Diencephalon (tissue), 2 donors: ENCODE results near the genes TMED1, ANGPTL8 and ZNF563.

DNA sequence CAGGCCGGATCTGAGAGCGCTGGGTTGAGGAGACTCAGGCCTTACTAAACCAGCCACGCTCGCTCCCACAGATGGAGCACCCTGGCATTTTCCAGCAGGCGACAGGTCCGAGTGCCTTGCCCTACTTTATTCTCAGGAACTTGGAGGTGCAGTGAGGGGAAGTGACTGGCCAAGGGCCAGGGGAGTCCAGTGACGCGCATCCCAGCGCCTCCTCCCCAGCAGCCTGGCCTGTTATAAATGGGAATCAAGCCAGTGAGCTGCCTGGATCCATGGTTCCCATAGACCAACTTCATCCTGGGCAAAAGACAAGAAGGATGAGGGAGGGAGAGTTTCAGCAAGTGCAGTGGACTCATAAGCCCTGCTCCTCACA lies 35.5 kb downstream of the TMED1 start:
- RAMPAGE, long total RNA, result no peak

GRCh38 chr19:10802255-10802793 lies 33.7 kb downstream of the TMED1 start:
- RAMPAGE, long total RNA, result no peak

- RAMPAGE, long total RNA, result no peak
Measured at GRCh38 chr19:10803404-10804053, 32.5 kb downstream of the TMED1 start.

GRCh38 chr19:10828872-10829776 lies 6.9 kb downstream of the TMED1 start:
- RAMPAGE, long total RNA, result no peak

DNA sequence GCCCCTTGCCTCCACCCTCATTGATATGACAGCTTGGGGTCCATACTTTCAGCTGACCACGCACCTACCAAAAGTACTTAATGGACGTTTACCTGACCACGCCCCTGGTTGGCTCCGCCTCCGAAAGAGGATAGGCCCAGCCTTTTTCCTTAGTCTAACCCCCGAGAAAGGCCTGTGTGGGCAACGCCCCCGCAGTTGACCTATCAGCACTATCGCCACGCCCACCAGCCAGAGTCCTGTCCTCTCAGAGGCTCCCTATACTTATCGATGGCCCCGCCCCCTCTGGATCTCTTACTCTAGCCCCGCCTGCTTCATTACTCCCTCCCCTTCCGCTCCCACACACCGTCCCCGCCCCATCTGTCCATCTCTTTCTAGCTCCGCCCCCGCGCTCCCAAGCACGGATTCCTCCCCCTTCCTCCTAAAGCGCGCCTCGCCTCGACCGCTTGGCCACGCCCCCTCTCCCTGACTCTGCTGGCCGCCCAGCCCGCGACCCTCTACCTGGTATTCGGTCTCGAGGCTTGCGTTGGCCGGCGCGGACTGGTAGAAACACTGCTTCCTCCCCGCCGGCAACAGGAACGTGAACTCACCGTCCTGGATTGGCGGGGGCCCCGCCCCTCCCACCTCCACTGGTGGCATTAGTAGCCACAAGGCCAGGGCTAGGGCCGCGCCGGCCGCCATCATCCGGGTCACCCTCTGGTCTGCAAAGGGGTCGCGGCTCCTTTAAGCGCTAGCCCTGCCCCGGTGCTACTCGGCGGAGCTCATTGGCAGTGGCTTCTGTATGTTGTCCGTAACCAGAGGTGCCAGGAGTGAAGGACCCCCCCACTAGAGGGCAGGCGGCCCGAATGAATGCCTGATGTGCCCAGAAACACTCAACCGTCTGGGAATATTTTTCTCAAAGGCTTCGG lies at the start of gene TMED1:
Gene TMED1, minus strand, starts transcription at position 702 of the 905 bp plus-strand sequence.
- RAMPAGE, long total RNA, result no peak

DNA sequence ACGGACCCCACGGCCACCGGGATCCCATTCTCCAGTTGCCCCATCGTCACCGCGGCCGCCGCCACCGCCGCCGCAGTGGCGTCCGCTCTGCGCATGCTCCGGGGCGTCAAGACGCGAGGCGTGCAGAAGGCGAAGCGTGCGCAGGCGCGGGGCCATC lies 332 bp upstream of the SMARCA4 start:
- RAMPAGE, long total RNA, result no peak

DNA sequence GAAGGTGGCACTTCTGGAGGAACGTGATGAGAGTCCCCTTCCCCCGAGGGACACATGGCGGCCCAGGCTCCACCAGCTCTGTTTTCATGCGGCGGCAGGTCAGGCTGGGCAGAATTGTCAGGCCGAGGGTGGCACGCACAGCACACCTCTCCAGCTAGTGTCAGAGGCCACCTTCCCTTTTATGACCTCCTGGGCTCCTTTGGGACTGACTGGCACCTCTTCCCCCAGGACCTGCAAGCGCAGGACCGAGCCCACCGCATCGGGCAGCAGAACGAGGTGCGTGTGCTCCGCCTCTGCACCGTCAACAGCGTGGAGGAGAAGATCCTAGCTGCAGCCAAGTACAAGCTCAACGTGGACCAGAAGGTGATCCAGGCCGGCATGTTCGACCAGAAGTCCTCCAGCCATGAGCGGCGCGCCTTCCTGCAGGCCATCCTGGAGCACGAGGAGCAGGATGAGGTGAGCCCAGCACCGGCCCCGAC lies 56.2 kb upstream of the LDLR start:
- RAMPAGE, long total RNA, result no peak

GRCh38 chr19:11089693-11090484 lies 626 bp downstream of the LDLR start:
- RAMPAGE, long total RNA, result no peak

DNA sequence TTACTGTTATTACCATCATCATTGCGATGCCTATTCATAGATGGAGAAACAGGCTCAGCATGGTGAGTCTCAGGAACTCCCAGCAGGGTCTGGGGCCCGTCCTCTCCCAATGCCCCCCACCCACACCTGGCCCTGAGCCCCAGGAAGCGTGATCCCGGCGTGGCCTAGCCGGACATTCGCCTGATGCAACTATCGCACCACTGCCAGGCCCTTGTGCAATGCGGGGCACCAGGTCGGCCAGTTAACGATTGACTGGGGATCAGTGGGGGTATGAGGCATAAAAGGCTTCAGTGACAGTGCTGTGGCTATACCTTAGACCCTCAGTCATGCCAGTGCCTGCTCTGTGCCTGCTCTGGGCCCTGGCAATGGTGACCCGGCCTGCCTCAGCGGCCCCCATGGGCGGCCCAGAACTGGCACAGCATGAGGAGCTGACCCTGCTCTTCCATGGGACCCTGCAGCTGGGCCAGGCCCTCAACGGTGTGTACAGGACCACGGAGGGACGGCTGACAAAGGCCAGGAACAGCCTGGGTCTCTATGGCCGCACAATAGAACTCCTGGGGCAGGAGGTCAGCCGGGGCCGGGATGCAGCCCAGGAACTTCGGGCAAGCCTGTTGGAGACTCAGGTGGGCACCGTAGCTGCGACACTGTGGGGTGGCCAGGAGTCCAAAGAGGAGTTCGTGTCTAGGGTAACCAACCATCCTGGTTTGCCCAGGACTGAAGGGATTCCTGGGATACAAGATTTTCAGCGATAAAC lies at the start of gene ANGPTL8:
Gene ANGPTL8, plus strand, starts transcription at position 308 of the 754 bp plus-strand sequence.
- RAMPAGE, long total RNA, result no peak

DNA sequence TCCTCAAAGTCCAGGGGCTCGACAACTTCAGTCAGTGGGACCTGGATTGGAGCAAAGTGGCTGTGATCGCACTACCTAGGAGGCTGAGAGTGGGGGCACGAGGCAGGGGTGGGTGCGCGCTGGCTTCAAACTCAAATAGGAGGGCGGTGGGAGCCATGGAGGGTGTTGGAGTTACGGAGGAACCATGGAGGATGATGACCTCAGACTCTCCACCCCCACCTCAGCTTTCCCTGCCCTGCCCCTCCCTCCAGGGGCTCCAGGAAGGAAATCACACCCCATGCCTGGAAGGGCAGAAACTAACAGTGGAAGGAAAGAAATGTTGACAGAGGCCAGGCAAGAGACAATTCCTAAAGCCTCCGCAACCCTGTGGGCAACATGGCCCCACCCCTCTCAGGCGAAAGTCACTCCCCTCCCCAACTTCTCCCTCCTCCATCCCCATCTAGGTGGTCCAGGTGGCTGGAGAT lies 9.4 kb downstream of the DOCK6 start:
- RAMPAGE, long total RNA, result no peak

- RAMPAGE, long total RNA, result no peak
Measured at GRCh38 chr19:11418037-11418252, 1.2 kb downstream of the RGL3 start.

DNA sequence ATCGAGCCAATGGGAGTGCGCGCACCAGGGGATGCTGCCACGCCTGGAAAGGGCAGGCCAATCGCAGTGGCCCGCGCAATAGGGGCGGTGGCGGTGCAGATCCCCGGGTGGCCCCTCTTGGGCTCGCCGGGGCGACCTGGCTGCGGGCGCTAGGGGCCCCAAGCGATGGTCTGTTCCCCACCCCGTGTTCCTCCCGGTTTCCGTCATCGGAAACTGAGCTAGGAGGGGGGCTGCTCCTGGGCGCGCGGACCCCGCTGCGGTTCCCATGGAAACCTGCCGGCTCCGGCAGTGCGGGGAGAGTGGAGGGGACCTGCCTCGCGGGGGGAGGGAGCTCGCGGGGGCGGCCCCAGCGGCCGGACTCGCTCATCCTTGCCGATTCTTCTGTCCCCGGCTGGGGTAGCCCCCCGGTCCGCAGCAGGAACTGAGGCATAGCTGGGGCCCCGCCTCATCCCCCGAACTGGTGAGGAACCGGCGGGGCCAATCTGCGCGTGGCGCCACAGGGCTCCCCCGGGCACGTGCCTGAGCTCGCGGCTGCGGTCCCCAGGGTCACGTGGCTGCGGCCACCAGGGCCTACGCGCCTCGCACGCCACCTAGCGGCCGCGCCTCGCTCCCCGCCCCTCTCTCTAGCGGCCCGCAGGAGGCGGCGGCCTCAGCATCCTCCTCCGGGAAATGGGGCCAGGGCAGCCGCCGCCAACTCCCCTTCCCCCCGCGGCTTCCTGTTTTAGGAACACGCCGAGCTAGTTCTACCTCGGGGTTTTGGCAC lies 1.5 kb upstream of the ELAVL3 start:
- RAMPAGE, long total RNA, result no peak

DNA sequence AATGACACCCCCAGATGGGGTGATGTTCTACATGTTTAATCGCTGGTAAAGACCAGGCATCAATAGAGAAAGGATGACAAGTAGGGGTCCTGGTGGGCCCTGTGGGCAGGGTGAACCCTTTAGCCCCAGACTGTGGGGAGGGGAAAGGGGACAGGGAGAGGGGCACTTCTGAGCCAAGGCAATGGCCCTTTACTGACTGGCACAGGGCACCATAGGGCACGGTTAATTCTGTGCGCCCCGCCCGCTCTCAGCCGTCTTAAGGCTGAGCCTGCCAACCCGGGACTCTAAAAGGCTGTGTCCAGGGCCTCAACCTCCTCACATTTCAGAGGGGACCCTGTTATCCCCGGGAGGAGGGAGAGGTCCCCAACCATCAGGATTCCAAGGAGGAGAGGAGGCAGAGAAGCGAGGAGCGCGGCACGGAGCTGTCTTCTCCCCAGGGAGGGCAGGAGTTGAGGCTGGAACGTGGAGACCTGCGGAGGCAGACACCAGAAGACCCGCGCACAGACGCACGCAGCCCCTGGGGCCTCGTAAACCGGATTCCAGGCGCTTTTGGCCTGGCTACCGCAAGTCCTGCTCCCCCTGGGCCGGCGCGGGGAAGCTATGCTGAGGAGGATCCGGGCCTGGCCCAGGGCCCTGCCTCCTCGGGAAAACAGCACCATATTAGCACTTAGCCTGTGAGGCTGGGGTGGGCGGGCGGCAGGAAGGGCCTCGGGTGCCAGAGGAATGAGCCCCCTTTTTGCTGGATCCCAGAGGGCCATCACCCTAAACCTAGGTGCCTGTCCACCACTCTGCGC lies 7.7 kb downstream of the ELOF1 start:
- RAMPAGE, long total RNA, result no peak

DNA sequence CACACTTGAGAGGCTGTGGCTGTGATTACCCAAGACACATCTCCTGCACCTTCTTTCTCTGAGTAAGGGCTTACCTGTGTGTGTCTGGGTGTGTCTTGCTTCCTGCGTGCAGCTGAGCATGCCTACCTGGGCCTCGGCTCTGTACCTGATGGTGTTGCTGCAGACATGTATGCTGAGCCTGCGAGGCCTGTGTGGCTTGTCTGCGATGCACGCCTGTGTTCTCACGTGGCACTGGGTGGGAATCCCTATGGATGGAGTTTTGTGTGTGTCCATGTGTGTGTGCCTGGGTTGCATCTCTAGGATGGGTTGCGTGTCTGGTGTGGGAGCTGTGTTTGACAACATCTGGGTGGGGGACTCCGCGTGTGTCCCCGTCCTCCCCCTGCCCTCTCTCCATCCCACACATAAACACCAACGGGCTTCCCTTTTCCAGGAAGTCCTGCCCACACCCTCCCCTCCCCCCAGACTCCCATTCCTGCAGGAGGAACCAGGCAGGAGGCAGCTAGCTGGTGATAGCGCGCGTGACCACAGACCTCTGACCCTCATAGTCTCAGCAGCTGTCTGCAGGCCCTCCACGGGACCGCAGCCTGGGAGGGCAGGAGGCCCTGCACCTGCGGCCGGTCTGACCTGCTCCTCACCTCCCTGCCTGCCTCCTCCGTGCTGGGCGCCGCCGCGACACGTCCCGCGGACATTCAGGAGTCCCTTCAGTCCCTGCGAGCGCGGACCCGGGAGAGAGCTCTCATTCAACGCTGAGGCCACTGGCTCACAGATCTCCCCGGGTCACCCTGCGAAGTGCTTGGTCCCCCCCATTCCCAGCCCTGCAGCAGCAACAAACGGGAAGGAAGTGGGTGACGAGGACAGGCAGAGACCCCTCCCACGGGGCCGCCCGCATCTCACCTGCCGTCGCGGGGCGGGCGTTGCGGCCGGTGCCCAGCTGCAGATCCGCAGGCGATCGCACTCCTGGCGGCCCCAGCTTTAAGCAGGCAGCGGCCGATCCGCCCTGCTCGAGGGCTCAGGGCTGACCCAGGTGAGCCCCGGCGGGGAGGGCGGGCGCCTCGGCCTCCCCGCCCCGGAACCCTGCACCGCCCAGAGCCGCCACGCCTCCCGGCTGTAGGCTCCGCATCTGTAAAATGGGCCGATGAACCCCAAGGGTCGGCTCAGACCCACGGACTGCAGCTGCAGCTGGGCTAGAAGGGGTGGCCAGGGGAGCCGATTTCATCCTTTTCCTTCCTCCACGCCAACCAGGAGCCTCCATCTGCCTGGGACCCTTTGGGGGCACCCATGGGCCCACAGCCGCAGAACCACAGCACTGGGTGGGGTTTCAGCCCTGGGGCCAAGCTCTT lies 975 bp upstream of the ACP5 start:
- RAMPAGE, long total RNA, result no peak

DNA sequence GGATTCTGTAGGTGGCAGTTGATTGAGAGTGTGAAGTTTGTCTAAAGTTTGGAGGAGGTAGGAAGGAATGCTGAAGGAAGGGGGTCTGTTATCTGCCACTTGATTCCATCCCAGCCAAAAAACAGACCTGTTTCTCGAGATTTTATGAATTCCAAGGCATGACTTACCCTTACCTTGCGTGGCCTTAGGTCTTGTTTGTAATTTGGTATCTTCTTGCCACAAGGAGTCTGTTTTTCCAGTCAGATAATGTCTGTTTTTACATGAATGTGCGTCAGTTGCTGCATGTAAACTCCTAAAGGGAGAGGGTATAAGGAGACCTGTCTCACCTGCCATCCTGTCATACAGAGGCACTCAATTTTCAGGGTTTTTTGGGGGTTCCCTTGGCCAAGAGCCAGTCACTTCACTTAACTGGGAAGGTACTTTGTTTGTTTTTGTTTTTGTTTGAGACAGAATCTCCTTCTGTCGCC lies 1.1 kb downstream of the ZNF763 start:
- RAMPAGE, long total RNA, result no peak

DNA sequence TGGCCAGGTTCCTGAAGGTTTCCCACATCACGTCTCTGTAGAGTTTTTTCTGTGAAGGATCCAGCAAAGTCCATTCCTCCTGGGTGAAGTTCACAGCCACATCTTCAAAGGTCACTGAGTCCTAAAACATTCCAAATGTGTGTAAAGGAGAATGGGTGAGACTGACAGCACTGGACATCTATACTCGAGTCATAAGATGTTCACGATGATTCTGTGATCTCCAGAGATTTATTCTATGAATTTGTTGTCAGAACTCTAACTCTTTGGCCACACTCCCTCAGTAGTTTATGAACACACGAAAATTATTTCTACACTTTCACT lies 44.5 kb downstream of the ZNF44 start:
- RAMPAGE, long total RNA, result no peak

GRCh38 chr19:12333037-12334126 lies at the start of gene ZNF563:
ZNF563 (minus strand) TSS chr19:12333633.
- RAMPAGE, long total RNA, result start-site peak on the minus strand at chr19:12333590-12333725, 31 and 20 reads in 2 replicates

- RAMPAGE, long total RNA, result no peak
Measured at GRCh38 chr19:12439704-12440441, 948 bp downstream of the ZNF443 start.

- RAMPAGE, long total RNA, result no peak
Measured at GRCh38 chr19:12668475-12668873, 741 bp downstream of the WDR83OS start.

DNA sequence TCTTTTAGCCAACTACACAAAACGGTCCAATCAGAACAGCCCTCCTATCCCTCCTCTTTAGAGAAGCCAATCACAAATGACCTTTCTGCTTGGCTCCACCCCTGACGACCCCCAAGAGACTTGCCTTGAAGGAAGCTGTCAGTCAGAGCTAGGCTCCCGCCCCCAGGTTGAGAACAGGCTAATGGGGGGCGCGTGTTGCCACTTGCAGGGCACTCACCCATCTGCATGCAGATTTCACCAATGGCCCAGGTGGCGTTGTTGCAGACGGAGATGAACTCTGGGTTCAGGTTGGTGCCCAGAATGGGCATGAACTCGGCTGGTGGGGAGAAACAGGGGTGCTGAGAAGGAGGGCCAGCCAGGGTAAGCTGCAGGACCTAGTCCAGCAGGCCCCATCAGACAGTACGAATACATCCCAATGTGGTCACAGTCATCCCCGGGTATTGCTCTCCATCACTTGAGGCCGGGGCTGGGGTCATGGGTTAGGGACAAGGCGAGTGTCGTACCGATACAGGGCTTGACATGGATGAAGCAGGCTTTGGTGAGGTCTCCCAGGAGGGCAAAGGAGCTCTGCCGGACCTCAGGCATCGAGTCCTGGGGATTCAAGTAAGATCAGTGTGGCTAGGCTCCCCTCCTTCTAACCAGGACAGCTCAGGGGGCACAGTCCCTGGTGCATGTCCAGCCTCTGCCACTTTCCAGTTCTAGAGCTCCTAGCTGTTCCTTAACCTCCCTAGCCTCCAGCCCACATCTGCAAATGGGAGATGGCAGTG lies 7.0 kb upstream of the FBXW9 start:
- RAMPAGE, long total RNA, result no peak